Measurements from ENCODE around the genes ZNF749 and ZNF776.

- RRBS: no CpG with 5 or more reads among the region's 1 CpG
Observed at GRCh38 chr19:57307250-57307487, 13.1 kb upstream of the ZNF543 start.

DNA sequence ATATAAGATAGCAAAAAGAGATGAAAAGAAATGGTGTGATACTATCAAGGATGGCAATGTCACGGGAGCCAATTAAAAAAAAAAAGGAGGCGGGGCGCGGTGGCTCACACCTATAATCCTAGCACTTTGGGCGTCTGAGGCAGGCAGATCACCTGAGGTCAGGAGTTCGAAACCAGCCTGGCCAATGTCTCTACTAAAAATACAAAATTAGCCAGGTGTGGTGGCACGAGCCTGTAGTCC lies 3.0 kb upstream of the ZNF749 start:
- RRBS: no CpG with 5 or more reads among the region's 7 CpGs

- RRBS: no CpG with 5 or more reads among the region's 63 CpGs
Observed at GRCh38 chr19:57435021-57436214, at the start of gene ZNF749. Gene ZNF749 (plus strand): TSS chr19:57435325.

- RRBS: 3% methylated on average over 5 of the region's 27 CpGs
Observed at GRCh38 chr19:57558781-57559455, 745 bp downstream of the ZNF550 start.

GRCh38 chr19:57560214-57560742 lies 615 bp upstream of the ZNF550 start:
- RRBS: no CpG with 5 or more reads among the region's 22 CpGs

GRCh38 chr19:57746432-57747752 lies at the start of gene ZNF776:
Gene ZNF776 (plus strand): TSS chr19:57746815.
- RRBS: 1% methylated on average over 9 of the region's 57 CpGs

DNA sequence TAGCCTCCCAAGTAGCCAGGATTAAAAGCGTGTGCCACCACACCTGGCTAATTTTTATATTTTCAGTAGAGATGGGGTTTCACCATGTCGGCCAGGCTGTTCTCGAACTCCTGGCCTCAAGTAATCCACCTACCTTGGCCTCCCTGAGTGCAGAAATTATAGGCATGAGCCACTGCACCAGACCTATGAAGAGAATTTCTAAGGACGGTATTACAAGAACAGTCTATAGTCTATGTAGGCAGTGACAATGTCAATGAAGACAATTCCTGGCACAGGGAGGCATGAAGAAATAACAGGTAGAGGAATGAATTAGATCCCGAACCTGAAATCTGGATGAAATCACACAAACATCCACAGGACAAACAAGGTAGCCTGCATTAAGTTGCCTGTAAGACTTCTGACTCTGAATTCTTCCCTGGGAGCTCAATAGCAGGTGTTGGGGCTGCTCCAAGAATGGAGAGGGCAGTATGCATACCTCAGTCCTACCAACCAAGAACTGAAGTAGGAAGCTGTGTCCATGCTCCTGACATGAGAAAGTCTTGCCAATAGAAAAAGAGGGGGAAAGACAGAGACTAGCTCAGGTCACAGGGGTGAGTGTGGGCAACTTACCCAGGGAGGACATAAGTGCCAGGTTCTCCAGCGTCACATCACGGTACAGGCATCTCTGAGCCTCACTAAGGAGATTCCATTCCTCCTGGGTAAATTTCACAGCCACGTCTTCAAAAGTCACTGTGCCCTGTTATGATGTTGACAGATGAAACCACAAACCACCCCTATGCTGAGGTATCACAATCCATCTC lies 1.8 kb downstream of the ZNF552 start:
- RRBS: no CpG with 5 or more reads among the region's 8 CpGs

DNA sequence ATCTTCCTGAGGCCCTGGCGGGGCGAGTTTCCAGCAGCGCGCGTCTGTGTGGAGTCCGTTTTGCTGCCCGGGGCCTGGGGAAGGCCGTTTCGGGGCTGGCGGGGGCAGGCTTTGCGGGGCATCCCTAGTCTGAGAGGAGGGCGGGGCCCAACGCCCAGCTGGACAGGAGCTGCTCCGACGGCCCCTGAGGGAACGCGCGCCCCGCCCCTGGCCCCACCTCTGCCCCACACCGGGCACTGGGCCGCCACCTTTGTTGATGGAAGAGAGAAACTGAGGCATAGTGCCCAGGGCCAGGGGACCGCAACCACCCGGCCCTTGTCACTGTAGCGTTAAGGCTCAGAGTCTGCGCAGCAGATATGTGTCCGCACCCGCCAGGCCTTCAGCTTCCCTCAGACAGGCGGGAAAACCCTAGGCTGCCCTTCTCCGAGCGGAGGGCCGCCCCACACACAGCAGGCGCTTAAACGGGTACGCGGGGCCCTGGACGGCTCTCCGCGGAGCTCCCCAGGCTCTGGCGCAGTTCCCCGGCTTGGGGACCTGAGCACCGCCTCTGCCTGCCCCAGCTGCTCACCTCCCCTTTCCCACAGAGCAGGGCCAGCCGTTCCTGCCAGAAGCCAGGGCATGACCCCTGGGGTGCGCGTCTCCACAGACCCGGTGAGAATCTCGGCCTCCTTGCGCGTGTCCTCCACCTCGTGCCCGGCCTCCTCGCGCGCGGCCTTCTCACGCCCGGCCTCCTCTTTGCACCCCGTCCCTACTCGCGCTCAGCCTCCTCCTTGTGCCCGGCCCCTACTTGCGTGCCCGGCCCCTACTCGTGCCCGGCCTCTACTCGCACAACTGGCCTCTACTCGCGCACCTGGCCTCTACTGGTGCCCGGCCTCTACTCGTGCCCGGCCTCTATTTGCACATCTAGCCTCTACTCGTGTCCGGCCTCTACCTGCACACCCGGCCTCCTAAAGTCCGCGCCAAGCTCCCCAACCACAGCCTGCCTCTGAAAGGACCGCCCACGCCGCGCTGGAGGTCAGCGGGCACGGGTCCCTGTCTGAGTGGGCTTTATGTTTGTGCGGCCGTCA lies 636 bp downstream of the ZNF135 start:
- RRBS: 64% methylated on average over 27 of the region's 83 CpGs

DNA sequence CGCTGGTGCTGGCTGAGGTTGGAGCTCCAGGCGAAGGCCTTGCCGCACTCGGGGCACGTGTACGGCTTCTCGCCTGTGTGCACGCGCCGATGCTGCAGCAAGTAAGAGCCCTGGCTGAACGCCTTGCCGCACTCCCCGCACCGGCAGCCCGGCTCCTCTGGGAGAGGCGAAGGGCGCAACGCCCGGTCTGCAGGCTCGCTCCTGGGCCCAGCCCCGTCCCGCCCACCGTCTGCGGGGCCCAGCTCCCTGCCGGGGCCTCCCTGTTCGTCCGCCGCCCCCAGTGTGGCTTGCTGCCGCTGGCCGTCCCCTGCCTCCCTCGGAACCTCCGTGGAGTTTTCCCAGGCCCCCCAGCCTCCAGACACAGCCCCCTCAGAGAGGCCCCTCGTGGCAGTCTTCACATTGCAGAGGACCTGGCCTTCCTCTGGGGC lies 3.9 kb upstream of the A1BG start:
- RRBS: 83% methylated on average over 7 of the region's 33 CpGs

DNA sequence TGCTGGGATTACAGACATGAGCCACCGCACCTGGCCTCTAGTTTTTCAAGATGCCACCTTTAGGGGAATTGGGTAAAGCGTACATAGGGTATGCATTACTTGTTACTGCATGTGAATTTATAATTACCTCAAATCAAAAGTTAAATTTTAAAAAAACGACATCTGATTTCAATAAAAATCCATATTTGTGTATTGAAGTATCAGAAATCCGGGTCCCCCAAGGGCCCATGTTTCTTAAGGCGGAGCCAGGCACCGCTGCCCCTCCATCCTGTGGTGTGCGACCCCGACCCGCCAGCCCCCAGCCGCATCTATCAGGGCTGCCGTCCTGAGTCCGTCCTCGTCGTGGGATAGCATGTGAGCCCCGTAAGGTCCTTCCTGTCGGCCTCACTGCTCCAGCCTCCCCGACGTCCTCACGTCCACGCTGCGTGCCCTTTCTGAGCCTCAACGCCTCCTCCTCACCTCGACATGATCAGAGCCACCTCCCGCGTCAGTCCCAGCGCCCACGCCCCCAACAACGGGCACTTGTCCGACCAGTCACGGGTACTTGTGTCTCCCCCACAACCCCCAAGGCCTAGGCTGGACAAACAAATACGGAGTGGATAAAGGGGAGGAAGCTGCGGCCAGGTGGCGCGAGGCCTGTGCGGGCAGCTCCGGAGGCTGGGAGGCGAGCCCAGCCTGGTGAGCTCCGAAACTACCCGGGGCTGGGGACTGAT lies 774 bp downstream of the ZNF497 start:
- RRBS: 4% methylated on average over 4 of the region's 39 CpGs

DNA sequence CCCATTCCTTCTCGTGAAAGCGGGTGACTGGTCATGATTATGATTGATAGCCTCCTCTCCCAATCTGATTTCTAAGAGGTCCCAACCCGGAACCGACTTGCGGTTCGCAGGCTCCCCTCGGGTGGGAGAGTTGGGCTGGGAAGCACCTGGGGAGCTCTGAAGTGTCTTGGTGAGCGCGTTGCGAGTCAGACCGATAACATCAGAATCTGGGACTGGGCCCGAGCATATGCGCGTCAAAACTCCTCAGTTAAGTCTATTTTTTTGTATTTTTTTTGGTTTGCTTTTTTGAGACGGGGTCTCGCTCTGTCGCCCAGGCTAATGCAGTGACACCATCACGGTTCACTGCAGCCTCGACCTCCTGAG lies 404 bp upstream of the ZNF837 start:
- RRBS: no CpG with 5 or more reads among the region's 19 CpGs

- RRBS: 99% methylated on average over 1 of the region's 9 CpGs
Observed at GRCh38 chr19:58394470-58394870, 986 bp upstream of the RNF225 start.

DNA sequence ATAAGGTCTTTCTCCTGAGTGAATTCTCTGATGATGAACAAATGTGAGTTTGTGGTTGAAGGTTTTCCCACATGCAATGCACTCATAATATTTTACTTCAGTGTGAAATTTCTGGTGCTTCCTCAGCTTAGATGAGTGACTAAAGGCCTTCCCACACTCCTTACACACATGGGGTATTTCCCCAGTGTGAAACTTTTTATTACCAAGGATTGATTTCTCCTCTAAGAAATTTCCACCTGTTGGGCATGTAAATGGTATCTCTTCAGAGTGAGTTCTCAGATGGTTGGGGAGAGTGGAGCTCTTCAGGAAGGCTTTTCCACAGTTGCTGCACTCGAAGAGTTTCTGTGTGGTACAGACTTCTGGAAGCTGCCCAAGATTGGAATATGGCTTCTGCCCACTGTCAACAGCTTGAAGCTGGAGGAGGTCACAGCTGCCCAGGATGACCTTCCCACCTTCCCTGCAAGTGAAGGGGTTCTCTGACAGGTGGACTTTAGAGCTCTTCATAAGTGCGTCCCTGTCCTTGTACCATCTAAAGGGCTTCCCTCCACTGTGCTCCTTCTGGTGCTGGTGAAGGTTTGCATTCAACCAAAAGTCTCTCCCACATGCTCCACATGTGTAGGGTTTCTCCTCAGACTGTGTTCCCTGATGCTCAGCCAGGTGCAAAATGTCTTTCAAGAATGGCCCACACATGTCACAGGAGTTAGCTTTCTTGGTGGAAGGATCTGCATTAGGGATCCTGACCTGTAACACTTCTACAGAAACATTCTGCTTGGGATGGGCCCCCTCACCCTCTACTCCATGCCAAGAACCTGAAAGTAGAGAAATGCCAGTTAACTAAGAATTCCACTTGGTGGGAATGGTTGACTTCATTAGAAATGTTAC lies 5.3 kb downstream of the ZNF132 start:
- RRBS: no CpG with 5 or more reads among the region's 2 CpGs

DNA sequence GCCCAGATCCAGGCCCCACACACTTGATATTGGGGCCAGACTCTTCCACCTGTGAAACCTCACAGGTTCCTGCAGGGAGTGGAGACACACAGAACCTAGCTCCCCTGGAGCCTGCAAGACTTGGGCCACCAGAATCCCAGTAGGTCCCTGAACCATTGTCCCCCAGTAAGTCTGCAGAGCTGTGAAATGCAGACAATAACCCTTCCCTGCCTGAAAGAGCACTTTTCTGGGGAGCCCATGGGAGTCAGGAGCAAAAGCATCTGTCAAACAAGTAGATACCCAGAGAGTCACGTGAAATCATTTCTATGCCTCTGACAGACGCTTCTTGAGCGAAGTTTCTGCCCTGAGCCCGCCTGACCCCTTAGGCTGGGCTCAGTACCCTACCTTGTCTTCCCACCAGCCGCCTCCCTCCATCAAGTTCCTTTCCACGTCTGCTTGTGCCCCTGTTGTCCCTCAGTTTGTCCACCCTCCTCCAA lies 2.1 kb upstream of the ZNF446 start:
- RRBS: no CpG with 5 or more reads among the region's 6 CpGs

DNA sequence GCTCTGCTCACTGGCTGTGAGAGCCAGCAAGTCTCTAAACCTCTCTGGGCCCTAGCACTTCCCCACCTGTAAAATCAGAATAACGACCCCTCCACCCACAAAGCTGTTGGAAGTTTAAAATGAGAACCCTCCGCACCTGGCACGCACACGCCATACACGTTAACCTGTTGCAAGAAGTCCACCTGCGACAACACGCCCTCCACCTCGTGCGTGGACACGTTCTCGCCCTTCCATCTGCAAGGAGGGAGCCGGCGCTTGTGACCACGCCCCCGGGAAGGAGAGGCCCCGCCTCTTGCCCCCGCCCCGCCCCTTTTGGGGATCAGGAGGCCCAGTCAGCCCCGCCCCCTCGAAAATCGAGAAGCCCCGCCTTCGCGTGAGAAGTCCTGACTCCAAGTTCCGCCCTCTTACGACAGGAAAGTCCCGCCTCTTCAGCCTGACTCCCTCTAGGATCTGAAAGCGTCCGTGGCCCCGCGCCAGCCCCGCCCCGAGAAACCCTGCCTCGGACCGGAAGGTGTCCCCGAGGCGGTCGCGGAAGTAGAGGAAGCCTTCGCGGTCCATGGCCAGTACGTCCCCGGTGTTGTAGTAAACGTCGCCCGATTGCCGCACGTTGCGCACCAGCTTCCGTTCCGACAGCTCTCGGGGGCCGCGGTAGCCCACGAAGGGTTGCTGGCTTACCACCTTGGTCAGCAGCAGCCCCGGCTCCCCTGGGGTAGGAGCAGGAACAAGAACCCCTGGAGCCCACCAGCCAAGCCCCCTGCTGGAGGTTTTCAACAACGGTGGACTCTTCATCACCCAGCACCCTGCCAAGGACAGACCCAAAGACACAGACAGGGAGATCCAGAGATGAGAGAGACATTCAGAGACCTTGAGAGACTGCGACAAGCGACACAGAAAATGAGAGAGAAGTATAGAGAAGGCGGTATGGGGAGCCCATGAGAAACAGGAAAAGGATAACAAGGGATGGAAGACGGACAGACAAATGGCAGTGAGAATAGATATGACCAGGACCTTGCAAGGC lies 12.5 kb downstream of the SLC27A5 start:
- RRBS: 1% methylated on average over 9 of the region's 61 CpGs

DNA sequence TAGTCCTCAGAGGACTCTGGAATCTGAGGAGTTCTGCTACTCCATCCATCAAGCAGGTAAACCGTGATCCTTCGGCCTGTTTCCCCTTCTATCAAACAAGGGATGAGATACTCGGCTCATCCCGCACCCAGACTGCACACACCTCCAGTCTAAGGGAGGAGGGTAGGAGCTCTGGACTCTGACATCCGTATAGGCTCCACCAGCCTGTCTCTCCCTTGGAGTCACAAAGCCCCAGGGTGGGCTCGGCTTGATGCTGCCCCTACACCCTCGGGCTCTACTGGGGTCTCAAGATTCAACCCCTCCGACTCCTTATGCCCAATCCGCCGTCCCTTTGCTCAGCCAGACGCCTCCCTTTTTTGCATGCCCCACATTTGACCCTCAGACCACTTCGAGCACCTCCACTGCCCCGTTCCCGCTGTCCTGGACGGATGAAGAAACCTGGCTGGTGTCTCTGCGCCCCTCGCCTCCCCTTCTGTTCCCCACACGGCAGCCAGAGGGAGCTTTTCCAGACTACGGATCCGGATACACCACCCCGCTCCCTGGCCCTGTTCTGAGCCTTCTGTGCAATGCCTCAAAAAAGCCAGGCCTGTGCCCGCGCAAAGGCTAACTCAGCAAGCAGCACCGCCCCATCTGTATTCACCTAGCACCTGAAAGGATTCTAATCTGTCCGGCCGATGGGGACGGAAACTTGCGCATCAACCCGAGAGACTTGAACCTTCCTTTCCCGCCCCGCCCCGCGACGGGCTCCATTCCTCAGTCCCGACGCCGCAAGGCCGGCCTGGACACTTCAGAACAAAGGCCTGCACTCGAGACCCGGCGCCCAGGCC lies 774 bp downstream of the ZBTB45 start:
- RRBS: 0% methylated on average over 2 of the region's 41 CpGs

DNA sequence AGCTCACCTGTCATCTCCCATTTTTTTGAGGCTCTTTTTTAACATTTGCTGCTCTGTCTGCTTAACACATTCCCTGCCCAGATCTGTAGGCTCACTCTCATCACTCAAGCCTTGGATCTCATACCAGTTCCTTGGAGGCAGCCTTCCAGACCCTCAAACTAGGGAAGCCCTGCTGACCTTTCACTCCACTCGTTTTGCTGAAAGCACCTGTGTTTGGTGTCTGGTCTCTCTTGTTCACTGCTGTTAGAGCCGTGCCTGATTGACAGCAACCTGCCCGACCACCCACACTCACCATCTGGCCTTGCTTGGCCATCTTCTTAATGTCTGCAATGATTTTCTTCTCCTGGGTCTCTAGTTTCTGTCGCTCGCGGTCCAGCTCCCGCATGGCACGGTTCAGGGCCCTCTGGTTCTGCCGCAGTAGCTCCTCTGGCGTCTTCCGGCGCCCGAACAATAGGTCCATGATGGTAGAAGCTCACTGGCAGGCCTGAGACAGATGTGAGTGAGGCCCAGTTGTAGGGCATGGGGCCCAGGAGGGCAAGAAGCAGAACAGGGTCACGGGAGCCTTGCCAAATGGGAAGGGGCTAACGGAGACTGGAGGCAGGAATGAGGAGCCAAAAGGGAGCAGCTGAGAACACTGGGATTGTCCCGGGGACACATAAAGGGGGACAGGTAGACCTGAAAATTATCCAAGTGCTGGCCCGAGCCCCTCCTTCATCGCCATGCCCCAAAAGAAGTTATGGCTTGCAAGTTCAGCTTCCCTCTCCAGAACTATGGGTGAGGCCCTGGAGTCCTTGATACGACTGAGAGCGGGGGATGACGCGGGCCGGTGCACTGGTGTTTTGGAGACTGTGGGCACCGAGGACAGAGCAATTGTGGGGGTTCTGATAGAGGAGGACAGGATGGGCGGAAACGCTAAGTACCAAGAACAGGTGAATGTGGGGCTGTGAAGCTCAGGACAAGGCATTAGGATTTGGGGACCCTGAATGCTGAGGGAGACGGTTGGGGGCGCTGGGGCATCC lies 843 bp downstream of the CHMP2A start:
- RRBS: no CpG with 5 or more reads among the region's 28 CpGs

- RRBS: no CpG with 5 or more reads among the region's 12 CpGs
Observed at GRCh38 chr19:58559455-58559644, 939 bp upstream of the UBE2M start.